ENCODE measurements around a stretch of chr12.

DNA sequence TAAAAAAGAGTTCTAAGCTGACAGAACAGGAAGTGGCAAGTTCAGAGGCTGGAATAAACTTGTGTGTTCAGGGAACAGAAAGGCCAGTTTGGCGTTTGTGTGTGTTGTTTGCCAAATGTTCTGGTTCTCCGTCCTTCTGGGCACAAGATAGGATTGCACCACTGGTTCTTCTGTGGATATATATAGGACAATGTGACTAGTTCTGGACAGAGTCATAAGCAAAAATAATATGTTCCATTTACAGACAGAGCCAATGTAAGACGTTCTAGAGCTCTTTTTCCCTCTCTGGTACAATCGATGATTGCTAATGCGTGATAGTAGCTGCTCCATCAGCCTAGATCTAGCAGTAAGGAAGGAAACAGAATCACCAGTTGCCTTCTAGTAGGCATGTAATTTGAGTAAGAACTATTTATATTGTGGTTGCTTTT, 7.4 kb downstream of the BBS10 start:
- PRO-cap: no peak

GRCh38 chr12:76371375-76371645, 23.1 kb upstream of the BBS10 start:
- PRO-cap: no peak

DNA sequence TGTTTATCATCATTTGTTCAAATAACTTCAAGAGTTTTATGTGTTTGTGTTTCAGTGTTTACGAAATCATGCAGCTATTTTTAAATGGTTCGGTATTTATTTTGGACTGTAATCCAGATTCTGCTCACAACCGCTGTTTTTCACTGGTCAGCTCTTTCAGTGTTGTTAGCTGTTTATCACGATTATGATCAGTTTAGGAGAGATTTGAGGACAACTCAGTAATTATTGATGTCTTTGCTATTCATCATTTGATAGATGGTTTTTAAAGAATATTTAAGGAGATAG, 37.0 kb upstream of the CSRP2 start:
- PRO-cap: no peak

DNA sequence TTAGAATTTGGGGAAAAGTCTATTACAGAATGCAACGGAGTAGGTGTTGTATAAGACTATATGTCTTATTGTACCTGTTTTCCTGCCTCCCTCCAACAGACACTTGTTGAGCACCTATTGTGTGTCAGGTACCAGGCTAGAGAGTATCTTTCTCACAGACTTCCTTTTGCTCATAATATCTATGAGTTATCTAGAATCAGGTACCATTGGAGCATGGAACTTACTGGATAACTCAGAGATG, 323.1 kb upstream of the NAV3 start:
- PRO-cap: no peak

GRCh38 chr12:79685025-79685464, 5.7 kb downstream of the PAWR start:
- PRO-cap: no peak

- PRO-cap: no peak
Observed at GRCh38 chr12:79688686-79689193, 2.0 kb downstream of the PAWR start.

GRCh38 chr12:79806988-79807409, 116.2 kb upstream of the PAWR start:
- PRO-cap: no peak

DNA sequence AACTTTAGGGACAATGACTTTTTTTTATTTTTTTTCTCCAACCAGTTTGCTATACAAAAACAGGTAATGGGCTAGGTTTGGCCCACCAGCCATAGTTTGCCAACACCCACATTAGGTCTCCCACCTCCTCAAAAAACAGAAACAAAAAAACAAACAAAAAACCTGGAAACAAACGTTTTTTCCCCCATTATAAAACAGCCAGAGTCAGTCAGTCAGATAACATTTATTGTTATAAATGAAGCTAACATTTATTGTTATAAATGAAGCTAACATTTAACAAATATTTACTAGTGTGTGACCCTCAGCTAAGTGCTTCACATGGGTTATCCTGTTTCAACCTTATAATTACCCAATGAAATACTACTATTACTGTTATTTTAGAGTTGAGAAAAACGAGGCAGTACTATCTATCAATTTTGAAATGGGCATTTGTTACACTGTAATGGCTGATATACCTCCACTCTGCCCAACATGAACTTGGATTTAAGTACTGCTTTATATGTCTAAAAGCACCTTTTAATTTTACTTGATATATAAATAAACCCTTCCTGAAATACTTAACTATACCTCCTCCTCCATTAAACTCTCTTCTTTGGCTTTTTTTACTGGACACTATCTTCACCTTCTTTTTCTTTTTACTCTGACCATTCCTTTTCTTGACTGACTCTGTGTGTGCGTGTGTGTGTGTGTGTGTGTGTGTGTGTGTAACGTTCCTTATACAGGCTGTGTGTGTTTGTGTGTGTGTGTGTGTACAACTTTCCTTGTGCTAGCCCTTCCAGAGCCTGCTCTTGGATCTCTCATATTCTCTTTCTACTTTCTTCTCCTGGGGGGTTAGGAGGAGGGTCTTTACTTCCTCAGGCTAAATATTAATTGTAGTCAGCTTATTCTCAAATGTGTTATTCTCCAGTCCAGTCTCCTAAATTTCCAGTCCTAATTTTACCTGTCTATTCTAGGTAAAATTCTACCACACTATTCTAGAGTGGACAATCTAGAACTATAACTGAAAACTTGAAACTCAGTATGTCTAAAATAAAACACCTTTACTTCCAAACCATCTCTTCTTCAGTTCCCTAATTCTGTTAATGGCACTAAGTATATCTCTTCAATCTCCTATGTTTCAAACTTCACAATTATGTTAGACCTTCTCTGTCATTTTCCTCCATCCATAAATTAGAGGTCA, 121.3 kb upstream of the PAWR start:
- PRO-cap: no peak

DNA sequence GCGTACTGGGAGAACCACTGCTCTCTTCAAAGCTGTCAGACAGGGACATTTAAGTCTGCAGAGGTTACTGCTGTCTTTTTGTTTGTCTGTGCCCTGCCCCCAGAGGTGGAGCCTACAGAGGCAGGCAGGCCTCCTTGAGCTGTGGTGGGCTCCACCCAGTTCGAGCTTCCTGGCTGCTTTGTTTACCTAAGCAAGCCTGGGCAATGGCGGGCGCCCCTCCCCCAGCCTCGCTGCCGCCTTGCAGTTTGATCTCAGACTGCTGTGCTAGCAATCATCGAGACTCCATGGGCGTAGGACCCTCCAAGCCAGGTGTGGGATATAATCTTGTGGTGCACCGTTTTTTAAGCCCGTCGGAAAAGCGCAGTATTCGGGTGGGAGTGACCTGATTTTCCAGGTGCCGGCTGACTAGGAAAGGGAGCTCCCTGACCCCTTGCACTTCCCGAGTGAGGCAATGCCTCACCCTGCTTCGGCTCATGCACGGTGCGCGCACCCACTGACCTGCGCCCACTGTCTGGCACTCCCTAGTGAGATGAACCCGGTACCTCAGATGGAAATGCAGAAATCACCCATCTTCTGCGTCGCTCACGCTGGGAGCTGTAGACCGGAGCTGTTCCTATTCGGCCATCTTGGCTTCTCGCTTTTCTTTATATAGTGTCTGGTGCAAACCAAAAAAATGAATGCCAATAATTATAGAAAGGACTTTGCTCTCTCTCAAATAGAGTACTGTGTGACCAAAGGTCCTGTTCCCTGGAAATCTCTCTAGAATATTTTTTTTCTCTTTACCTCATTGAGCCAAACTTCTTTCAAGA, 50.3 kb downstream of the OTOGL start:
- PRO-cap: no peak

- PRO-cap: no peak
Observed at GRCh38 chr12:80477880-80478204, 33.8 kb downstream of the PTPRQ start.

- PRO-cap: no peak
Observed at GRCh38 chr12:80513322-80513588, 69.2 kb downstream of the PTPRQ start.

DNA sequence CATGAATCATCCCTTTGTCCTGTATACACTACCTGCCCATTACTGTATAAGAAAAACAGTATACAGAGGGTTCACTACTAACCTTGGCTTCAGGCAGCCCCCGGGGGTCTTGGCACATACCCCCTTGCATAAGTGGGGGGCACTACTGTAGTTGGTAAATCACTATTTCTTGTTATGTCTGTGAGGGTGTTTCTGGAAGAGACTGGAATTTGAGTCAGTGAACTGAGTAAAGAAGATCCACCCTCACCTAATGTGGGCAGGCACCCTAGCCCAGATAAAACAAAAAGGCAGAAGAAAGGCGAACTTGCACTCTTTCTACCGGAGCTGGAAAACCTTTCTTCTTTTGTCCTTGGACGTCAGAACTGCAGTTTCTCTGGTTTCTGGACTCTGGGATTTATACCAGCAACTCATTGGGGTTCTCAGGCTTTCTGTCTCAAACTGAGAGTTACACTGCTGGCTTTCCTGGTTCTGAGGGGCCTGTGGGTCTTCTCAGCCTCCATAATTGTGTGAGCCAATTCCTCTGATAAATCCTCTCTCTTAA, 14.8 kb downstream of the LIN7A start:
- PRO-cap: no peak

GRCh38 chr12:81598241-81598581, 160.9 kb downstream of the PPFIA2 start:
- PRO-cap: no peak

GRCh38 chr12:84689479-84690240, 222.9 kb downstream of the SLC6A15 start:
- PRO-cap: no peak

GRCh38 chr12:86601095-86601552, 344.9 kb upstream of the MGAT4C start:
- PRO-cap: no peak

DNA sequence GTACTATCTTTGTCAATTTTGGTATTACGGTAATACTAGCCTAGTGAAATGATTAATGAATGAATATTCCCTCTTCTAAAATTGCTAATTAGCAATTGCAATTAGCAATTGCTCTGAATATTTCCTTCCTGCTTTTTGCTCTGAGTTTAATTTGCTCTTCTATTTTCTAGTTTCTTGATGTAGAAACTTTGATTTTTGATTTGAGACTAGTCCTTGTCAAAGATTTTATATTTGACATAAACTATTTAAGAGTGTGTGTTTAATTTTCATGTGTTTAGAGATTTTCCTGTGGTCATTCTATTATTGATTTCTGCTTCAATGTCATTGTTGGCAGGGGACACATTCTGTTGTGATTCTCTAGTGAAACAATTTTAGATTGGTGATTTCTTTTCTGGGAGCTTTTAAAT, 554.6 kb upstream of the MGAT4C start:
- PRO-cap: no peak

GRCh38 chr12:88388430-88388983, 191.8 kb downstream of the KITLG start:
- PRO-cap: no peak

GRCh38 chr12:88419051-88419415, 161.2 kb downstream of the KITLG start:
- PRO-cap: no peak

GRCh38 chr12:89162438-89163291, 189.6 kb downstream of the DUSP6 start:
- PRO-cap: no peak

DNA sequence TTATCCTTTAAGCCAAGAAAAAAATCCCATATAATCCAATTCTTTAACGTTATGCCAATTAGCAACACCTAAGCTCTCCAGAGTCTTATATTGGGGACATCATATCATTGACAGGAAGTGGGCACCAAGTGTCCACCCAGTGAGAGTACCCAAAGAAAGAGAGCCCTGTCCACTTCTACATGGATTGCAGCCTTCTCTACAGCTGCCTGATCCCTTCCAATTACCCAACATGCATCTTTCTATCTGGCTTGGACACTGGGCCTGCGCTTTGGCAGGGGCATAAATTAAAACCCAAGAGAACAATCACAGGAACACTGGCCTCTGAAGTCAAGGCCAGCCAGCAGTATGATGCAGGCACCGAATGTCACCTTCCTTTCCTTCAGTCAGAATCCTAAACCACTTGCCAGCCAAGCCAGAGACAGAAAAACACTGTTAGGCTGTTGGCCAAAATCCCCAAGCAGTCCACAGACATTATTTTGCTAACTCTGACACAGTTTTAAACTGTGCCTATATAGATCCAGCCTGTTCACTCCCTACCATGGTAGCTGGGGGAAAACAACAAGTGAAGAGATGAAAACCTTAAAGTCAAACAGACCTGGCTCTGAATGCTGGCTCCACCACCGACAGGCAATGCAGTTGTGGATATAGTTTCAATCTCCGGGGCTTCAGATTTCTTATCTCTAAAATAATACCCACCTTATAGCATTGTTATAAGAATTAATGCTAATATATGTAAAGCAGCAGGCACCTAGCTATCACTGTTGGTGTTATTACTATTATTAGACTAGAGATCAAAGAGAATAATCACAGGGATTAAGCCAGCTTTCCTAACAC, 113.6 kb downstream of the DUSP6 start:
- PRO-cap: no peak